Parotid gland (tissue), 1 donor: Measurements from ENCODE around the gene MSI1.

- PRO-cap, result no peak
Measured at GRCh38 chr12:120114945-120115943, 1.3 kb downstream of the RAB35 start.

GRCh38 chr12:120193451-120193688, 1.1 kb downstream of the GCN1 start:
- PRO-cap, result no peak

DNA sequence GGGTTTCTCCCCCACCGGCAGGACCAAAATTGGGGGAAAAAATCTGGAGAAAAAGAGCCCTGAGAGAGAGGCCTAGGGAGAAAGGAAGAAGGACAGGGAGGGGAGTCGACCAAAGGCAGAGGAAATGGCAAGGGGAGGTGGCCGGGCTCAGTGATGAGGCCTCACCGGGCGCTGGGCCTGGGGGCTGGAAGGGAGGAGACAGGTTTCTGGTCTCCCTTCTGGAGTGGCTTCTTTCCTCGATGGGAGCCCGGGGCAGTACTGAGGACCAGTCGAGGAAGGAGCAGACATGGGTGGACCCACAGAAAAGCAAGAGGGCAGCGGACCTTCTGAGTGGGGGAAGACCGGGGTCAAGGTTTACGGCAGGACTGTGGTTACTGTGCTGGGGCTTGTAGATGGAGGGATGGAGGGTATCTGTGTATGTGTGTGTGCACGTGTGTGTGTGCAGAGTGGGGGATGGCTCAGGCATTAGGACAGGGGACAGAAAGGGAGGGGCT, 14.9 kb upstream of the RPLP0 start:
- PRO-cap, result no peak

GRCh38 chr12:120222495-120222993, 21.6 kb upstream of the RPLP0 start:
- PRO-cap, result no peak

DNA sequence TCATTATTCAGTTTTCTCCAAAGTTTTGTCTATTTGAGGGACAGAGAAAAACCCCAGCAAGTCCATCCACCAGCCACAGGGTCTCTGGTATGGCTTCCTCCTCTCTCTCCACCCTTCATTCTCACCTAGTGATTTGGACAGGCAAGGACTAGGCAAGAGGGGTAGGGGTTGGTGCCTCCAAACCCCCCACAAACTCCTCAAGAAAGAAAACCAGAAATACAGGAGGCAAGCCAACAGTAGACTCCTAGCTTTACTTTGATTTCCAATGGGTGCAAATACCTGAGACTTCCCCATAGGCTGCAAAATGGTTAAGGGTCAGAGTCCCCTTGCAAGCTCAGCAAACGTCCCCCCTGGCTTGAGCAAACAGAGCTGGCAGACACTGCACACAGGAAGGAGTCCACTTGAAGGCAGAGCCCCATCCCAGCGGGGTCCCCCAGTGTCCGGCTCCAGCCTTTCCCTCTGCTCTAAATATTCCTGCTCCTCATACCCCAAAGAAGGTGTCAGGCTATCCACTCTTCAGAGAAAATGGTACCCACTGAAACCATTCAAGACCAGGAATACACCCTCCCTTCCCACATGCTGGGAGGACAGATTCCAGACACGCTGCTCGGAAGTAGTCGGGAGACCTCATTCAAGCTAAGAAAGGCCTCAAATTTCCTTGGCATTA, 26.8 kb upstream of the RPLP0 start:
- PRO-cap, result no peak

DNA sequence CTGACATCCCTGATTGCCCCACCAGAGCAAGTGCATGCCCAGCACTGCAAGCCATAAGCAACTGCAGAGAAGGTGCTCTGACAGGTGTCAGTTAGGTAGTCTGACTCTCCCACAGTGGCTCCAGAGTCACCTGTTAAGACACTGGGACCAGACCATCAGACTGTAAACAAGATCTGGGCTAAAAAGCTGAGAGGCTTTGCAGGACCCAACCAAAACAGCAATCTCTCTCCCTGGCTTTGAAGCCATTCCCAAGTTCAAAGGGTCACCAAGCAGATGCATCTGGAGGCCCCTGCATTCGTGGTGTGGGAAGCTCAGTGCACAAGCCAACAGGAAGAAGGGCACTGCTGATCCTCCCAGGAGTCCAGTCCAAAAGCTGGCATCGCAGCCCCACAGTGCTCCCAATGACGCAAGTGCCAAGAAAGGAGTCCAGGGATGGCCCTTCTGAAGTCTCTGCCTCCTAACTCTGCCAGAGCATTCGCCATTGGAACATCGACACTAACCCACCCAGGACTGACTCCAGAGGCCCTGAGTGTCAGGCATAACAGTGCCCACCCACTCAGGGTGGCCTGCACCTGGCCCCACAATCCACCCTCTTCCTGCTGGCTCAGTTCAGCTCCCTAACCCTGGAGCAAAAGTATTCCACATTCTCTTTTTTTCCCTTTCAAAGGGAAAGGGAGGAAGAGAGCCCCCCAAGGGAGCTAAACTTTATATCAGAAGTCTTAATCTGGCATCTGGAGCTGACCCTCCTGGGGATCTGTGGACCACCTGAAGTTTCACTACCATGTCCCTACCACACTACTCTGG, 25.0 kb downstream of the PXN start:
- PRO-cap, result no peak

GRCh38 chr12:120368596-120369422, at the start of gene MSI1:
TSS of gene MSI1 (minus strand) at chr12:120369164.
- PRO-cap, result no peak

DNA sequence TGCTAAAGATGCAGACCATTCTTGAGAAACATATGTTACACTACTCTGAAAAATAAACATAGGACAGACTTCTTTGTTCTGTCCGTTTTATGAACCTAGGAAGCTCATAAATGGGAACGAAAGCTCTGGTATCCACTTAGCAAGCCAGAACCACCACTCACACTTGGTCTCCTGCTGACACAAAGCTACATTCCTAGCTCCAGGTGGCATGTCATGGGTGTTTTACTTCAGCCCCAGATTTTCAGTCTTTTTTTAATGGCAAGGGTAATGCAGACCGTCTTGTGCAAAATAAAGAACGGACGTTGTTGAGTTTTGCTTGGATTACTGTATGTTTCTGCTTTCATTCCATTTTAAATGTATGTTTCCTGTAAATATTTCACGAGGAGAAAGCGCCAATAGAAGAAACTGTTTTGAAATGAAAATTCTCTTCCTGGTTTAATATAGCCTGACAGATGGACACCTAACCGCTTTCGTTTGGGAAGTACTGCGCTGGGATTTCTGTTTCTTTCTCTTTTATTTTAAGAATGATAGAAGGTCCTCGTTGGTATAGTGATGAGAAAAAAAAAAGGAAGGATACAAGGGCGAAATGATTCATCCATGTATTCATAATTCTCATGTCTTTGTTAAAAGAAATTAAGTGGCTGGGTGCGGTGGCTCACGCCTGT, 836 bp upstream of the COQ5 start:
- PRO-cap, result no peak

- PRO-cap, result no peak
Measured at GRCh38 chr12:120561249-120561762, 19.9 kb downstream of the POP5 start.

DNA sequence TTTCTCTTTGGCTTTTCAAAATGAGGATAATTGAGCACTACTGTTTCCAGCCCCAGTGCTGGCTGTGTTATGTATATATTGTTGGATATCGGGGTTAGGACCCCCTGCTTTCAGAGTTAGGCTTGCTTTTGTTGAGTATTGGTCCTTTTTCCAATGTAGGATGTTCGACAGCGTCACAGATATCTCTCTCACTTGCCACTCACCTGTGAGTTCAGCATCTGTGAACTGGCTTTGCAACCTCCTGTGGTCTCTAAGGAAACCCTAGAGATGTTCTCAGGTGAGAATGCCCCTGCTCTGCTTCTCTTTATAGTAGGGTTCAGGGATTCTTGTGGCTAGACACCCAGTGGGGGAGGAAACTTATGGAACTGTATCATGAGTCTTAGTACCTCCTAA, 16.3 kb downstream of the POP5 start:
- PRO-cap, result no peak

- PRO-cap, result no peak
Measured at GRCh38 chr12:120590991-120591353, 9.8 kb upstream of the POP5 start.

DNA sequence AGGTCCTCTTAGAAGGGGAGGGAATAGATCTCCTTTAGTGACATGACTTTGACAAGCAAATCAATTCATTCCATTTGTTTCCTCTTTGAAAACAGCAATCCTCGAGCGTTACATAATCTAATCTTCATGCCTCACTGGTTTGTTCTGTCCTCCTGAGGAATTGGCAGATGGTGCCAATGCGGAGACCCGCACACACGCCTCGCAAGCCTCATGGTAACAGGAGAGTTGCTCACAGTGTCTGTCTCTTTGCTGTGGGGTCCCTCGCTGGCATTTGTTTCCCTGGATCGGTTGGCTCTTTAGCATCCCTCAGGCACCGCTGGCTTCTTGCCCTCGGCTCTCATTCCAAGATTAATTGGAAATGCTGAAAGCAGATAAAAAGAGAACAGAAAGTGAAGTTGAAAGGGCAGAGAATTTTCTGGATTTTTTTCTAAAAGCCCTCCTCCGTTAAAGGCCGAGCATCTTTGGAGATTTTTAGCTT, 10.3 kb upstream of the CABP1 start:
- PRO-cap, result no peak

DNA sequence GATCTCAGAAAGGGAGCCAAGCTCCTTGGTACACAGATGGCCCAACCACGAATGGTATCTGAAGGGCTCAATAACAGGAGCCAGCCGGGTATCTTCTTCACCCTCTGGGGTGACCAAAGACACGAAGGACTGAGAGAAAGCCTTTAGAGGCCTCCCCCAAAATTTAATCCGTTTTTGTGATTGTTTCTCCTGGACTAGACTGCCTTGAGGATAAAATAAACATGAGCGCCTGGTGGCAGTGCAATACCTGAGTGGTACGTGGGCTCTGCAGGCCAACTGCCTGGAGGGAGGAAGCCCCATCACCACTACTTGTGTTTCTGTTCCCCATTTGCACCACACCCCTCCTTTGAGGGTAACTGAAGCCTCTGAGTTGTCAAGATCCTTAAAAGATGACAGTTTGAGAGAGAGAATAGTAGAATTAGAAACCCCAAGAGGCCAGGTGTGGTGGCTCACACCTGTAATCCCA, 2.1 kb upstream of the MLEC start:
- PRO-cap, result no peak

GRCh38 chr12:120738574-120739060, 13.0 kb downstream of the ACADS start:
- PRO-cap, result no peak

GRCh38 chr12:120955289-120955652, 23.1 kb upstream of the HNF1A start:
- PRO-cap, result no peak

DNA sequence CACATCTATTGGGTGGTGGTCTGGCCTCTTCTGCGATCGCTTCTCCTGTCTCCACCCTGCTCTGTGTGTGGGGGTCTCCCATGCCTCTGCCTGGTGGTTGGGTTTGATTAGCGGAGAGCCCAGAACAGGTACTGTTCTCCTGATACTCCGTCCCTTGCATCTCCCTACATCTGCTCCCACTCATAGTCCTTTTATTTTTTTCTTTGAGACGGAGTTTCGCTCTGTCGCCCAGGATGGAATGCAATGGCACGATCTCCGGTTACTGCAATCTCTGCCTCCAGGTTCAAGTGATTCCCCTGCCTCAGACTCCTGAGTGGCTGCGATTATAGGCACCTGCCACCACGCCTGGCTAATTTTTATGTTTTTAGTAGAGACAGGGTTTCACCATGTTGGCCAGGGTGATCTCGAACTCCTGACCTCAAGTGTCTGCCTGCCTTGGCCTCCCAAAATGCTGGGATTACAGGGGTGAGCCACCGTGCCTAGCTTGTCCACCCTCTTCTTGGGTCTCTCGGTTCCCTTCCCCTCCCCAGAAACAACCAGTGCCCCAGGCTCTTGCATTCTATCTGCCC, 13.2 kb upstream of the HNF1A start:
- PRO-cap, result no peak

DNA sequence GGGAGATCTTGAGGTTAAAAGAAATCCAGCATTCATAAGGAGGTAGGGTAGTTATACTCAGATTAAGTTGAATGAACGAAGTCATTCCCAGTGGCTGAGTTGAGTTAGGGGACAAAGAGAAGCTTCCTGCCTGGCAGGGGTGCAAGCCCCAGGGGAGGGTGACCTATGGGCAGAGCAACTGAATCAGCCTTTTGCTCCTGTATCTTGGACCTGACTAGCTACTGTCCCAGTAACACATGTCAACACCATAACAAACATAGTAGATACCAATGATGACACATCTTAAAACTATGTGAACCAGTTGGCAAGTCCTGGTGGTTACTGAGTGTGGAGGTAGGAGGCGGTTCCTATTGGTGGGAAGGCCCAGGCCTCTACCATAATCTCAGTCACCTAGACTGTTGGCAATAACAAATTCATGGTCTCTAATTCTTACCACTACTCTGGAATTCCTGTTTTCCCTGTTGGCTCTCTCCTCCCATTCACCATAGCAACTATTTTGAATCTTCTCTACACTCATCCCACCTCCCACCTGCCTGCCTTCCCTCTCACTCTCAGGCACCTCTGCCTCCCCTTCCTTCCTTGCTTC, 8.3 kb upstream of the P2RX7 start:
- PRO-cap, result no peak

GRCh38 chr12:121128096-121128680, 4.5 kb upstream of the P2RX7 start:
- PRO-cap, result no peak

GRCh38 chr12:121129492-121130030, 3.1 kb upstream of the P2RX7 start:
- PRO-cap, result no peak

- PRO-cap, result no peak
Measured at GRCh38 chr12:121214938-121215336, 5.0 kb downstream of the P2RX4 start.